ENCODE results near the gene KPNA7.

DNA sequence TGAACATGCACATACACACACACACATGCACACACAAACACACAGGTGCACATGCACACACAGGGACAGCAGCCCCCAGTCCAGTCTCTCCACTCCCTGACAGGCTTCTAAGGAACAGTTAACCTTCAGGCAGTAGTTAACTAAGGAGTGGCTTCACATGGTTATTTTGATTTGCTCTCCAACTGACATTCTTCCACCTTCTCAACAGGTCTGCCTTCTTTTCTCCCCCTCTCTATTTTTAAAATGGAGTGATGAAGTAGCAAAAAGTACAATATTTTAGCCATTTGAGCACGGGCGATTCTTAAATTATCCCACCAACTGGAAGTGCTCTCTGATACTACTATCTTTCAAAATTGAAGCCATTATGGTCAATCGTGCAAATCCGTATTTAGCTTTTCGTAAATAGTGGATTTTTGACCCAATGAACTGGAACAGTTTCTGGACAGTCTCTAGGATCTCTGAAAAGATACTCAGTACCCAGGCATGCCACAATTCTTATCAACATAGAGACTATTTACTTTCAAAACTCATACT, 101.1 kb downstream of the SLC25A13 start:
- PRO-cap, 4 experiments = no peak in any of the 4 experiments
- RAMPAGE, long total RNA, 4 experiments = no peak in any of the 4 experiments

DNA sequence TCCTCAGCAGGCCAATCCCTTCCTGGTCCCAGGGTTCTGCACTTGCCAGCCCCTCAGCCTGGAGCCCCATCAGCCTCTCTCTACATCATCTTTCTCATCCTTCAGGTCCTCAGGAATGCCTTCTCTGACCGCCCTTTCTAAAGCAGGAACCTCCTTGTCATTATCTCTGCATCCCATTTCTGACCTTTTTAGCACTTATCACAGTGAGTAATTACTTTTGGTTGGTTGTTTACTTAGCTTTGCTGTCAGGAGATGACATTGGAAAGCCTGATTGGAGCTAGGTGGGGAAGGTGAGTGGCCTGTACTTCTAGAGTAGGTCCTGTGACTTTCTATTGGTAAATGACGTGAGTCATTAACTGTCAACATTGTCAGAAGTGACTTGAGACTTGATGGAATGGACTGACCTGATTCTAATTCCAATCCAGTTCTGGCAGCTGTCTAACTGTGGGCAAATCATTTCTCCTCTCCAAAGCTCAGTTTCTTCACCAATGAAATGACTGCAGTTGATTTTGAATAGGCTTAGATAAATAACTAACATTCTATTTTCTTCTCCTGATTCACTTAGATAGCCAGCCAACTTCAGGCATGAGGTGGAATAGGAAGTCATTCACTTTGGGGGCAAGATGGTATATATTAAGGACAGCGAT, 9.4 kb upstream of the SLC25A13 start:
- PRO-cap, 4 experiments = no peak in any of the 4 experiments
- RAMPAGE, long total RNA, 4 experiments = no peak in any of the 4 experiments

DNA sequence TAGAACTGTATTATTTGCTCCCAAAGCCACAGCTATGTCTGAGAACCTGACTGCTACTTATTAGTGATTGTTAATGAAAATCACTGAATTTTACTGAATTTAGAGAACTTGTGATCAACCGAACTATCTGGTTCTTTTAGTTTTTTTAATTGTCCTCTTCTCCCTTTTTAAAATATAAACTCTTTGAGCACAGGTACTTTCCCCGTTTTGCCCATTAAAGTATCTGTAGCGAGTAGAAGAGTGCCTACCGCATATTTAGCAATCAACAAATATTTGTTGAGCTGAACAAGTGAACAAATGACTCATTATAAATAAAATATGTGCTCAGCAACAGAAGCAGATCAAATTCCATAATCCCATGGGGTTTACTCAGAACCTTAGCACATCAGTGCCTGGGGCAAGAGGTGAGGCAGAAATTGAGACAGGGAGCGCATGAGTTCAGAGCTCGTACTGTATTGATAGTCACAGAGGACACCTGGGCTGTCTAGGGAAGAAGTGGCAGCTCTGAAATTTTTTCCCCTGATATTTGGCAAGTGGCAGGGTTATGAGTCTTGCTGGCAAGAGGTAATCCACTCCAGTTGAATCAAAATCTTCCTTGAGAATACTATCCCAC, 161.0 kb downstream of the SEM1 start:
- PRO-cap, 4 experiments = no peak in any of the 4 experiments
- RAMPAGE, long total RNA, 4 experiments = no peak in any of the 4 experiments

DNA sequence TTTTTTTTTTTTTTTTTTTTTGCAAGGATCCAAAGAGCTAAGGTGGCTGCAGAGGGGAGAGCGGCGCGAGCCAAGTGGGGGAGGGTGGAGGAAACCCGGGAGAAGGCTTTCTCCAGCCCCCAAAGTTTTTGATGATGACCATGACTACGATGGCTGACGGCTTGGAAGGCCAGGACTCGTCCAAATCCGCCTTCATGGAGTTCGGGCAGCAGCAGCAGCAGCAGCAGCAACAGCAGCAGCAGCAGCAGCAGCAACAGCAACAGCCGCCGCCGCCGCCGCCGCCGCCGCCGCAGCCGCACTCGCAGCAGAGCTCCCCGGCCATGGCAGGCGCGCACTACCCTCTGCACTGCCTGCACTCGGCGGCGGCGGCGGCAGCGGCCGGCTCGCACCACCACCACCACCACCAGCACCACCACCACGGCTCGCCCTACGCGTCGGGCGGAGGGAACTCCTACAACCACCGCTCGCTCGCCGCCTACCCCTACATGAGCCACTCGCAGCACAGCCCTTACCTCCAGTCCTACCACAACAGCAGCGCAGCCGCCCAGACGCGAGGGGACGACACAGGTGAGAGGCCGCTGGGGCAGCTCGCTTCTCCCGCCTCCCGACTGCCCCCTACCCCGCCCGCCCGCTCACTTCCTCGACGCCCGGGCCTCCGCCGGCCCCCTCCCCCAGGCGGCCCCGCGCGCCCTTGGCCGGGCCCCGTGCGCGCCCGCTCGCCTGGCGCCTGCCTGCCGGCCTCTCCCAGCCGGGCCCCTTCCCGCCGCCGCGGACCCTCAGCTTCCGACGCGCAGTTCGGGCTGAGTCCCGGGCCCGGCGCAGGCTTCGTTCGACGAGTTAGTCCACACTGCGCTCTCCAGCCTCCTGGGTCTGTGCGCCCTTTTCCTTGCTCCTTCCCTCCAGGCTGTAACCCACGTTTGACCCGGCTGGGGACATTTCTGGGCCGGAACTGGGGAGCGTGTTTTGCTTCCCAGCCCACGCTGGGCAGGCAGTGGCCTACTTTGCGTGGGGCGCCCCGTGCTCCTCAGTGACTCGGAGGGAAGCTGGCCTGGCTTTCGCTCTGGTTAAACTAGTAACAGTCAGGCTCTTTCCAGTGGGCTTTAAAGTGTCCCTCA, 851 bp downstream of the DLX6 start:
- PRO-cap, 4 experiments = no peak in any of the 4 experiments
- RAMPAGE, long total RNA, 4 experiments = no peak in any of the 4 experiments

DNA sequence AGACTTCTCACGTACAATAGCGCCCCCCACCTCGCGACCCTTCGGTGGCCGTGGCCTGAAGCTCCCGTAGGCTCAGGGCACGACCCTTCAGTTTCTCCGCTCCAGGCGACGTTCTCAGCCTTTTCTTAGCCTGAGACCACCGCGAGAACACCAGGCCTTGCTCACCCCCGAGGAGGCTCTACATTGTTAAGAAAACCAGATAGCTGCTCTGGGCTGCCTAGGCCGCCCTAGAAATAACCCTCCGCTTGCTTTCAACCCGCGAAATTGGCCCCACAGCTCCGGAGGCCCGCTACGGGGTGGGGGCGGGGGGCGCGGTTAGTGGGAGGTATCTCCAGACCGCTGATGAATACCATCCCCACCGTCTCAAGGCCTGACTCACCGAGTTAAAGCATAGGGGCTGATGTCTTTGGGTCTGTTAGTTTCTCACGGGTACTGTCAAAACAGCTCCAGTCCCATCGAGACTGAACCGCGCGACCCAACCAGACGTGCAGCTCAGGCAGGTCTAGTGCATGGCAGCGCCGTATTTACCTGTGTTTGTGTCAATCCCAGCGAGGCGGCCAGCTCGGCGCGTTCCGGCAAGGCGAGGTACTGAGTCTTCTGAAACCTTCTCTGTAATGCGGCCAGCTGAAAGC, 2.9 kb downstream of the DLX5 start:
- PRO-cap, 4 experiments = no peak in any of the 4 experiments
- RAMPAGE, long total RNA, 4 experiments = no peak in any of the 4 experiments

DNA sequence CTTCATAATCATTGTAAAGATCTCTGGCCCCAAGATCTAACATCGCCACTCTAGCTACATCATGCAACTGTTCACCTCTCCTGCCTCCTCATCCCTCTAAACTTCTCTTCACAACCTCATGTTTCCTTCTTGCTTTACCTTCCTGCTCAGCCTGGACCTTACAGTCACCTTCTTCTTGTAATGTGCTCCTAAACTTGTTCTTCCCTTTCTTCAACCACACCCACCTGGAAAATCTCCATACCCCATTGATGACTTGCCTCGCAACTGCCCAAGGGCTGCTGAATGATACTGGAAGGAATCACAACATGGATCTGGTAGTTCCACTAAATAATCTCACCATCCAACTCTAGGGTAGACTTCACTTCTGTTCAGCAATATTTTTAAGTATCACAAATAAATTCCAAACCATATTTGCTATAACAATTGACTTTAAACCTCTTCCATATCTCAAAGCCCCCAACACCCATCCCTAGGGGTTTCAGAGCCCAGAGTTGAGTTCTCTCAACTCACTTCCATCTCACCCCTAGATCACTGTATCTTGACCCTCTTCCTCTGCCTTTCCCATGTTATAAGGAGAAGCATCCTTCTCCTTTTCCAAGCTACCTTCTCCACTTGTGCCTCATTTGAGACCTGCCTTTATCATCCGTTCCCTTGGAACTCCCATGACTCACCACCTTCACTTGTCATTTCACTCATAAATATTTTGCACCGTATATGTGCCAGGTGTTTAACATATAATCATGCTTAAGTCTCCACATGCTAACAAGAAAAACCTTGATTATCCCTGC, 33.1 kb upstream of the ASNS start:
- PRO-cap, 4 experiments = no peak in any of the 4 experiments
- RAMPAGE, long total RNA, 4 experiments = no peak in any of the 4 experiments

- PRO-cap, 4 experiments = no peak in any of the 4 experiments
- RAMPAGE, long total RNA, 4 experiments = no peak in any of the 4 experiments
Measured at GRCh38 chr7:98057960-98058527, 48.6 kb upstream of the LMTK2 start.

GRCh38 chr7:98119081-98119867, 12.6 kb downstream of the LMTK2 start:
- PRO-cap, 4 experiments = no peak in any of the 4 experiments
- RAMPAGE, long total RNA, 4 experiments = no peak in any of the 4 experiments

- PRO-cap, 4 experiments = peak in 4 of 4 experiments; most common plus-strand start chr7:98283523 (in 4); most common minus-strand start chr7:98283329 (in 2)
- RAMPAGE, long total RNA, 4 experiments = no peak in any of the 4 experiments
Measured at GRCh38 chr7:98283139-98283668, 1.7 kb downstream of the BRI3 start.

DNA sequence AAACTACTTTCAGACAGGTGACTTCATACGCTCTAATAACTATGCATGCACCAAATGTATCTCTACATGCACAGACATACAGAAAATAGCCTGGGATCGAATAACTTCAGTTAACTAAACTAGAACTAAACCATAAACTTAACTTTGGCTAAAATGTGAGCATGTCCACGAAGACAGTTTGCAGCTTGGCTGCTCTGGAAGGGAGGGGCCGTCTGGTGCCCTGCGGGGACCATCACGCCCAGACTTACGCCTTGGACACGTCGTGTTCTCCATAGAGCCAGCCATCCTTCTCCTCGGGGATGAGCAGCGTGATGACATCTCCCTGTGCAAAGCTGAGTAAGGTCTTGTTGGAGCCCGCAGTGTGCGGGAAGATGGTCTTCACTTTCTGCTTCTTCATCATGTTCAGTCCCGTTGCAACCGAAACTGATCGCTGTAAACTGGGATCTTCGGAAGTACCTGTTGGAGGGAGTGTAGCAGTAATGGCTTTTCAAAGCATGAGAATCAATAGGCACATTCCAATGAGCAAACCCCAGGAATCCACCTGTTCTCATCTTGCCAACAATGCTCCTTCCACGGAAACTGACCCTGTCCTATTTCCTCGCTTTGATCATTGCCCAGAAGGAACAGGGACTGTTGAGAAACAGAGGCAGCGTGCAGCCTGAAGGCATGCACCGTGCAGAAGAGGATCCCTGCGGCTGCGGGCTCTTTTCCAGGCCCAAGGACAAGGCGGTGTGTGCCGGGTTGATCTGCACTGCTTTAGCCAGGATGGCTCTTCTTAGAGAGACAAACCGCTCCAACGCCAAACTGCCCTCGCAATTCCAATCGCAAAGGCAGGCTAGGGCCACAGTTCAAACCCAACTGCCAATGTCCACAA, 26.2 kb downstream of the BRI3 start:
- PRO-cap, 4 experiments = no peak in any of the 4 experiments
- RAMPAGE, long total RNA, 4 experiments = no peak in any of the 4 experiments

- PRO-cap, 4 experiments = no peak in any of the 4 experiments
- RAMPAGE, long total RNA, 4 experiments = no peak in any of the 4 experiments
Measured at GRCh38 chr7:98372861-98373377, 28.0 kb downstream of the BAIAP2L1 start.

DNA sequence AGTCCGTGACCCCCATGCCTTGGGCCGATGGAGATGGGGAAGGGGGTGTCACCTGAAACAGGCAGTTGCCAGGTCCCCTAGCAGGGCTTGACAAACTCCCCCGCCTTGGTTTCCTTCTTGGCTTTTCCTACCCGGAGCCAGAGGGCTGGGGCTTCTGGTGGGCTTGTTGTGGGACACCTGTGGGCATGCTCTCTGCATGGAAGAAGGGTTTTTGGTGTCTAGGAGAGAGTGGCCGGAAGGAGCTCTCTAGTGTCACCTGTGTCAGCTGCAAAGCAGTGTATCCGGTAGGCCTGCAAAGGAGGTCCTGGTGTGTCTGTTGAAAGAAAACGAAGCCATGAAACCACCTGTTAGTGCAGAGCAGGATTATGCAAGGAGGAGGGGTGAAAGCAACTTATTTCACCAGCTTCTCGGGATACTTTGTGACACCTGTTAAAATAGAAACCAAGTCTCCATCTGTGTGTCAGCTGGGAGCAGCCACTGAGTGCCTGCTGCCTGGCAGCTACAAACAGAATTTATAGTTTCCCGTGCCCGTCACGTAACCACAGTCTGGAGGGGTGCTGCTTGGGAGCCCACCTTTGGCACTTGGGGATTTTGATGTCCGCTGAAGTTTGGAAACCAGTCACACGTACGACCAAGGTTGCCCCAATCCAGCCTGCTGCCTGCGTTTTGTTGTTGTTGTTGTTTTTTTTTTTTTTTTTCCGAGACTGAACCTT, 1.4 kb downstream of the TRRAP start:
- PRO-cap, 4 experiments = peak in 3 of 4 experiments; most common minus-strand start position 213 of the sequence (in 2)
- RAMPAGE, long total RNA, 4 experiments = no peak in any of the 4 experiments

GRCh38 chr7:98917342-98917929, 39.1 kb downstream of the TRRAP start:
- PRO-cap, 4 experiments = no peak in any of the 4 experiments
- RAMPAGE, long total RNA, 4 experiments = no peak in any of the 4 experiments

DNA sequence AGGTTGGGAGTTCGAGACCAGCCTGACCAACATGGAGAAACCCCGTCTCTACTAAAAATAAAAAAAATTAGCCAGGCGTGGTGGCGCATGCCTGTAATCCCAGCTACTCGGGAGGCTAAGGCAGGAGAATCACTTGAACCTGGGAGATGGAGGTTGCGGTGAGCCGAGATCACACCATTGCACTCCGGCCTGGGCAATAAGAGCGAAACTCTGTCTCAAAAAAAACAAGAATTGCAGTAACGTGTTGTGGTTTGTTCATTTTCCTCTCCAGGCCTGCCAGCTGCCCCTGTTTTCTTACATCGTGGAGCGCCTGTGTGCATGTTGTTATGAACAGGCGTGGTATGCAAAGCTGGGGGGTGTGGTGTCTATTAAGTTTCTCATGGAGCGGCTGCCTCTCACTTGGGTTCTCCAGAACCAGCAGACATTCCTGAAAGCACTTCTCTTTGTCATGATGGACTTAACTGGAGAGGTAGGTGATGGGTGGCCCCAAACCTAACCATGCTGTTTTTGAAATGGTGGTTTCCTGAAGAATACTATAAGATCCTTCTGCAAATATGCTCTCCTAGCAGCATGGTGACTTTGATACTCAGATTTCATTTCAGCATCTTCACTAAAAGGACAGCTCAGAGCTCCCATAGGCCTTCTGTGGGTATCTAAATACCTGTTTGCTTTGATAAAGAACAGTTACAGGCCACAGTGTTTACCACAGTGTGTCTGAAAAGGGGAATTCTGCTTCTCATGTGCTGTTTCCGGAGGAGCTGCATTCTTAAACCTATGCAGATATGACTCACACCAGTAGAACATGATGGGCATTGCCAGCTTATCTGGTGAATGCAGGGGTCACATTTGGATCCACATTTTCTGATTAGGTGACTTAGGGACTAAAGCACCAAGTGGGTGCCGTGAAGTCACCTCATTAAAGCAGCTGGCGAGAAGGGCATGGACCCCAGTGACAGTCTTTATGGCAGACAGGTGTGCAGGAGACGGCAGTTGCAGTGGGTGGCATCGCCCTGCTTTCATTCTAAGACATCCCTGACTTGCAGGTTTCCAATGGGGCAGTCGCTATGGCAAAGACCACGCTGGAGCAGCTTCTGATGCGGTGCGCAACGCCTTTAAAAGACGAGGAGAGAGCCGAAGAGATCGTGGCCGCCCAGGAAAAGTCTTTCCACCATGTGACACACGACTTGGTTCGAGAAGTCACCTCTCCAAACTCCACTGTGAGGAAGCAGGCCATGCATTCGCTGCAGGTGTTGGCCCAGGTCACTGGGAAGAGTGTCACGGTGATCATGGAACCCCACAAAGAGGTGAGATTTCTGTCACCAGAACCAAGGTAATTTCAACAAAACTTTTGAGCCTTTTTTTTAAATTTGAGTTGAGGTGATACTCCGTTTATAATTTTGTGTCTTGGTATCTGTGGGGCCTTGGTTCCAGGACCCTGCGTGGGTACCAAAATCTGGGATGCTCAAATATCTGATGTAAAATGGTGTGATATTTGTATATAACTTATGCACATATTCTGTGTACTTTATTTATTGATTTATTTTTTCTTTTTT, 52.6 kb downstream of the TRRAP start:
- PRO-cap, 4 experiments = no peak in any of the 4 experiments
- RAMPAGE, long total RNA, 4 experiments = no peak in any of the 4 experiments

DNA sequence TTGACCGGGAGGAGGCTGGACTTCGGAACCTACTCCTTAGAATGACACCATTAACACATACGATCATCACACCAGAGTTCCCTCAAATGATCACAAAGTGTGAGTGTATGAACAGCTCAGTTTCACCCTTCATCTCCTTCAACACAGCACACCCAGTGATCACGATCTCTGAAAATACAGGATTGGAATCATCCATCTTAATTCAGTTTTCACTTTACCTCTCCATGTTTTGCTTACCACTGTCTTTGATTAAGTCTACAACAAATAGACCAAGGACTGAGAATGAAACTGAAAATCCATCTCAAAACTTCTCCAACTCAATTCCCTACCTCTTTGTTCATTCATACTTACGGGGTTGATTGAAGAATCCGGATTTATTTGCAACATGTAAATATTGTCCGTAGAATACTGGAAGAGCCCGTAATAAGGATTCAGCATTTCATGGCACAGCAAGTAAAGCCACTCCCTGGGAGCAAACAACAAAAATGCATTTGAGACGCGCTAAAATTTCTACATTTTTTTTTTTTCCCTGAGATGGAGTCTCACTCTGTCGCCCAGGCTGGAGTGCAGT, 102.1 kb downstream of the SMURF1 start:
- PRO-cap, 4 experiments = no peak in any of the 4 experiments
- RAMPAGE, long total RNA, 4 experiments = no peak in any of the 4 experiments

- PRO-cap, 4 experiments = no peak in any of the 4 experiments
- RAMPAGE, long total RNA, 4 experiments = no peak in any of the 4 experiments
Measured at GRCh38 chr7:99105723-99106276, 38.1 kb downstream of the SMURF1 start.

- PRO-cap, 4 experiments = no peak in any of the 4 experiments
- RAMPAGE, long total RNA, 4 experiments = no peak in any of the 4 experiments
Measured at GRCh38 chr7:99133333-99134100, 10.4 kb downstream of the SMURF1 start.

DNA sequence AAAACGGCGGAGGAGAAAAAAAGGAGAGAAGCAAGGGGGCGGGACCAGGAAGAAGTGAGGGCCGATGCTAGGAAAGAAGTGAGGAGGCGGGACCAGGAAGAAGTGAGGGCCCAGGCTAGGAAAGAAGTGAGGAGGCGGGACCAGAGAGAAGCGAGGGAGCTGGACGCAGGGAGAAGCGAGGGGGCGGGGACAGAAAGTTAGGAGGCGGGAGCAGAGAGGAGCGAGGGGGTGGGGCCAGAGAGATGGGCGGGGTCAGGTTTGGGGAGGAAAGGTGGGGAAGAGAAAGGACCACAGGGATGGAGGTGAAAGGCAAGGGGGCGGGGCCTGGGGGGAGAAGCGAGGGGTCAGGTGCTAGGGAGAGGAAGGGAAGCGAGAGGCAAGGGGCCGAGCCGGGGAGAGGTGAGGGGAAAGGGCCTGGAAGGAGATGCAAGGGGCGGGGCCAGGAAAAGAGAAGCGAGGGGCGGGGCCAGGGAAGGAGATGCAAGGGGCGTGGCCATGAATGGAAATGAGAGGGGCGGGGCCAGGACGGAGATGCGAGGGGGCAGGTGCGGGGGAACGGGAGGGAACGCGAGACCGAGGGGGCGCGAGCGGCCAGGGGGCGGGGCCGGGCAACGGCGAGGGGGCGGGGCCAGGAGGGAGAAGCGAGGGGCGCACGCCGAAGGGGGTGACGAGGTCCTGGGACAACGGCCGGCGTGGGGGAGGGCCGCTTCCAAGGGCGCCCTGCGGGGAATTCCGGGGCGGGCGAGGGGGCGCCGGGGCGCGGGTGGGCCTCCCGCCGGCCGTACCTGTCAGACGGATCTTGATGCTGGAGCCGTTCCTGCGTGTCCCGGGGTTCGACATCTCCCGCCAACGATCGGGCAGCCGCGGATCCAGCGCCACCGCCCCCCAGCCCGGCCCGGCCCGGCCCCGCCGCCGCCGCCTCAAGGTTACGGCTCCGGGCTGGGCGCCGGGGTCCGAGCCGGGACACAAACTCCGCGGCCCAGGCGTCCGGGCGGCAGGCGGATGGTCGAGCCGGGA, 659 bp downstream of the SMURF1 start:
- PRO-cap, 4 experiments = peak in 4 of 4 experiments; most common plus-strand start position 791 of the sequence (in 4); most common minus-strand start position 56 of the sequence (in 3)
- RAMPAGE, long total RNA, 4 experiments = no peak in any of the 4 experiments

GRCh38 chr7:99208020-99208219, at the start of gene KPNA7:
KPNA7 (minus strand) TSS chr7:99208115.
- PRO-cap, 4 experiments = no peak in any of the 4 experiments
- RAMPAGE, long total RNA, 4 experiments = no peak in any of the 4 experiments

GRCh38 chr7:99241632-99241976, 33.7 kb upstream of the KPNA7 start:
- PRO-cap, 4 experiments = no peak in any of the 4 experiments
- RAMPAGE, long total RNA, 4 experiments = no peak in any of the 4 experiments